Daoy (cell line): ENCODE results near the genes OLIG2, IFNGR2 and KCNE1.

DNA sequence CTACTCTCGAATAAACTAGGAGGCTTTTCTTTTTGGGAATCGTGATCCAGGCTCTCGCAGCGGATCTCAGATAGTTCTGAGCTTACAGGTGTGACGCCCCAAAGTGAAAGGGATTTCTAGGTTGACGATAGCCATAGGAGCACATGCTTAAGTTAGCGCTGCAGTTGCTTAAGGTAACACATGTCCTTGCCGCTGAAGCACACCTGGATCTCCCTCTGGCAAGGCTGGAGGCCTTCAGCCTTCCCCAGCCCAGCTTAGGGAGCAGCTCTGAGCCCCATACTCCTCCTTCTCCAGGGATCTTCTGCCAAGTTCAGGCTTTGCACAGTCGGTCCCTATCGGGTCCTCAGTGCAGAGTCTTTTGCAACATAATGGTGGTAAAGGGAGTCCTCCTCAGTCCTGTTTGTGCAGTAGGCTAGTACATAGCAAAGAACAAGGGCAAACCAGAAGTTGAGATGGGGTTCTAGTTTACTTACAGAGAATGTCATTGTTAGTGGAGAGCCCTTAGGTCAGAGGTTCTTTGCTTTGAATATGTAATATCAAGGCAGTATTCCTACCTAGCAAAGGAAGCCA, 1.2 kb downstream of the EVA1C start:
- RAMPAGE, long total RNA = no peak

DNA sequence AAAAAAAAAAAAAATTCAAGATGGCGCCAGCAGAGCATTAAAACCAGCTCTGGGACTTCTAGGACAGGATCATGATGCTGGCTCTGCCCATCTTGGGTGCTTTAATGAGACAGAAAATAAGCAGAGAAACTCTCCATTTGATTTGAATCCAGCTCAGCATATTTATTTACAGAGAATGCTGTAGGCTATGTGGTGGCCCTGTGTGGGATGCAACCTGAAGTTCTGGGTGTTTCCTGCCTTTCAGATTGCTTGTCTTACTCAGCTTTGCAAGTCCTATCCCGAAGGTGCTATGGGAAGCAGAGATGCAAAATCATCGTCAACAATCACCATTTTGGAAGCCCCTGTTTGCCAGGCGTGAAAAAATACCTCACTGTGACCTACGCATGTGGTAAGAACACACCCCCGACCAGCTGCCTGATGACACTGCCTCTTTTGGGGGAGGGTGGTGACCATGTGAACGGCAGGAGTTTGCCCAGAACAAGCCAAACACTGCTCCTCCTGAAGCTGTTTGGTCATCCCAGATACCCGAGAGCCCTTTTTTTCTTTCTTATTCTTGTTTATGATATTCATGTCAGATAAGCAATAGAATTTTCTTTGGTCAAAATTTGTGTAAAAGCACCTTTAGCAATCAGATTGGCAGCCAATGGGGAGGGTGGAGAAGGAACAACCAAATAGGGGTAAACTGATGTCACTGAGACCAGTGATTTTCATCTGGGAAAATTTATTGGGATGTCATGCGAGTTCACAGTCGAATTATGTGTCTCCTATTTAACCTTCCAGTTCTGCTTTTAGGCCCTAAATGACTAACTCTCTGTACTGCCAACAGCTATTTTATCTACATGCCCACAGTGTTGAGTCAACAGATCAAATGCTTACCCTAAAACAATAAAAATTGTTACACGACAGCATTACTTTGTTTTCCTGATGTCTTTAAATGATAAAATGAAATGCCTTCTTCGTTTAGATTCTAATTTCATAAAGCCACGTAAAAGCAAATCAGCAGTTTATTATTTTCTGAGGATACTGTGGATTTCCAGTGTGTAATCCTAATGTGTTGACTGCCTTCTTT, 82.6 kb downstream of the EVA1C start:
- RAMPAGE, long total RNA = no peak

- RAMPAGE, long total RNA = no peak
These were observed 40.7 kb downstream of the TCP10L start for GRCh38 chr21:32544514-32545229.

DNA sequence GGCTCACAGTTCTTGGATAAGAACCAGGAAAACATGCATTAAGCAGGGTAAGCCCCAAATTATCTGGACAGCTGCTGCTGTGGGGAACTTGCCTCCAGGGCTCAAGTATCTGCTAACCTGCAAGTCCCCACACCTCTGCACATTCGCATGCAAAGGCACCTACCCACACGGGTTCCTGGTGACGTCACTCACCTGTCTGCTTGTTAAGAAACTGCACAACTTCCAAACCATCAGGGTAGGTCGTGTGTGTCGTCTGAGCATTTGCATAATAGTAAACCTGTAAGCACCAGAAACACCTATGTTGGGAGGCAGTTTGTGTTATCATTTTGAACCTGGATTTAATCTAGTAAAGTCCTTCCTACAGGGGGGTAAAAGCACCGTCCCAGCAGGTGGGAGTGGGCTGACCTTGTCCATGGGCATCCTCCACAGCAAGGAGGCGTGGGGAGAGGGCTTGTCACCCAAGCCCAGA, 12.2 kb downstream of the TCP10L start:
- RAMPAGE, long total RNA = no peak

GRCh38 chr21:32613254-32613879, 1.2 kb upstream of the CFAP298 start:
- RAMPAGE, long total RNA = no peak

DNA sequence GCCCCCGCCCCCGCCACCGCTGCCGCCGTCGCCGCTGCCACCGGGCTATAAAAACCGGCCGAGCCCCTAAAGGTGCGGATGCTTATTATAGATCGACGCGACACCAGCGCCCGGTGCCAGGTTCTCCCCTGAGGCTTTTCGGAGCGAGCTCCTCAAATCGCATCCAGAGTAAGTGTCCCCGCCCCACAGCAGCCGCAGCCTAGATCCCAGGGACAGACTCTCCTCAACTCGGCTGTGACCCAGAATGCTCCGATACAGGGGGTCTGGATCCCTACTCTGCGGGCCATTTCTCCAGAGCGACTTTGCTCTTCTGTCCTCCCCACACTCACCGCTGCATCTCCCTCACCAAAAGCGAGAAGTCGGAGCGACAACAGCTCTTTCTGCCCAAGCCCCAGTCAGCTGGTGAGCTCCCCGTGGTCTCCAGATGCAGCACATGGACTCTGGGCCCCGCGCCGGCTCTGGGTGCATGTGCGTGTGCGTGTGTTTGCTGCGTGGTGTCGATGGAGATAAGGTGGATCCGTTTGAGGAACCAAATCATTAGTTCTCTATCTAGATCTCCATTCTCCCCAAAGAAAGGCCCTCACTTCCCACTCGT, at the start of gene OLIG2:
OLIG2 (plus strand) TSS at position 77 of the 595 bp plus-strand sequence.
- RAMPAGE, long total RNA = no peak

- RAMPAGE, long total RNA = no peak
These were observed 591 bp downstream of the IFNAR2 start for GRCh38 chr21:33230260-33230797.

- RAMPAGE, long total RNA = no peak
These were observed at the start of gene IFNGR2 for GRCh38 chr21:33403352-33403954. TSS of gene IFNGR2 (plus strand) at chr21:33403413.

GRCh38 chr21:33480515-33480856, 712 bp upstream of the TMEM50B start:
- RAMPAGE, long total RNA = no peak

DNA sequence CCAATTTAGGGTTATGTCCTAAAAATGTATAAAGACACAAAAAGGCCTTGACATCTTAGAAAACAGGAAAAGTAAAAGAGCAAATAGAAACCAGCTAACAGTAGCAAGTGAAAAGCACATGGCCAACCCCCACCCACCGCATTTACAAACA, 239 bp downstream of the GART start:
- RAMPAGE, long total RNA = no peak

GRCh38 chr21:33550572-33551496, 8.0 kb downstream of the SON start:
- RAMPAGE, long total RNA = no peak

- RAMPAGE, long total RNA = no peak
These were observed 1.1 kb downstream of the ITSN1 start for GRCh38 chr21:33643095-33644142.

DNA sequence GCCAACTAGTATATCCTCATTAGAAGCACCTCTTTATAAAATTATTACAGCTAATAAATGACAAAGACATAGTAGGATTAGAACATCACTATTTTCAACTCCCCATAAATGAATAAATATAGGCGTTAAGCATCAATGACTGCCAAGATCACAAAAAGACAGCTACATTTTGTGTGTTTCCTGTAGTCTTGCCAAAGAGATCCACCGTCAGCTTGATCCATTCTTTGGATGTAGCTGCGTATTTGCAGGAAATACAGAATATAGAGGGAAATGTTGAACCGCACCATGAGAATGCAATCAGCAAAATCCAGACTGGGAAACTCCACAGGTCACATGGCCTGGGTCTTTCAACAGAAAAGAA, 102.6 kb downstream of the ITSN1 start:
- RAMPAGE, long total RNA = no peak

- RAMPAGE, long total RNA = no peak
These were observed 112.8 kb downstream of the MRPS6 start for GRCh38 chr21:34185977-34186811.

GRCh38 chr21:34198419-34198770, 125.0 kb downstream of the MRPS6 start:
- RAMPAGE, long total RNA = no peak

GRCh38 chr21:34200856-34201796, 127.7 kb downstream of the MRPS6 start:
- RAMPAGE, long total RNA = no peak

DNA sequence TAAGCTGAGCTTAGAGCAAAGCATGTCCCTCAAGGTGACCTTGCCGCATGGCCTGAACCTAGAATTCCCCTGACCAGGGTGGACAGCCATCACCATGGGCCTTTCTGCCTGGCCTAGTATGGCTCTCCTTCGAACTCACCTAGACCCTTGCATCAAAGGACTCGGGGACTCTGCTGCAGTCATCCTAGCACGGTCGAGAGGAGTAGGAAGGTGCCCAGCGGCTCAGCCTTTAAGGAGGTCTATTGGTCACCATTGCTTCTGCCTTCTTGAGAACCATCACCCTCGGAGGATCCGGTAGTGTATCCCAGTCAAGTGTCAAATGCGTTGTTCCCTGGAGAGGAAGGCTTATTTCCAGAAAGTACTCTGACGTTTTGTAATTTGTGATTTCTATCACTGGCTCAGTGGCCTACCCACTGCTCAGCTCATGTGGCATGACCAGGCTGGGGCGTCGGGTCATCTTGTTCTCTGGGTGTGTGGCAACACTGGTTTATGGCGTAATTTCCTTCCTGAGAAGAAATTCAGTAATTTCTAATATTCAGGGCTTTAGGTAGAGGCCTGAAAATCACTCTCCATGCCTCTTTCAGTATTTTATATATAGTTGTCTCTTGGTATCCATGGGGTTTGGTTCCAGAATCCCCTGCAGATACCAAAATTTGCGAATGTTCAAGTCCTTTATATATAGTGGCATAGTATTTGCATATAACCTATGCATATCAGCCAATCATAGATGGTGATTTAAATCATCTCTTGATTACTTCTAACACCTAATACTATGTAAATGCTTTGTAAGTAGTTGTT, at the start of gene KCNE1:
KCNE1 (minus strand) TSS at position 323 of the 798 bp plus-strand sequence.
- RAMPAGE, long total RNA = no peak

DNA sequence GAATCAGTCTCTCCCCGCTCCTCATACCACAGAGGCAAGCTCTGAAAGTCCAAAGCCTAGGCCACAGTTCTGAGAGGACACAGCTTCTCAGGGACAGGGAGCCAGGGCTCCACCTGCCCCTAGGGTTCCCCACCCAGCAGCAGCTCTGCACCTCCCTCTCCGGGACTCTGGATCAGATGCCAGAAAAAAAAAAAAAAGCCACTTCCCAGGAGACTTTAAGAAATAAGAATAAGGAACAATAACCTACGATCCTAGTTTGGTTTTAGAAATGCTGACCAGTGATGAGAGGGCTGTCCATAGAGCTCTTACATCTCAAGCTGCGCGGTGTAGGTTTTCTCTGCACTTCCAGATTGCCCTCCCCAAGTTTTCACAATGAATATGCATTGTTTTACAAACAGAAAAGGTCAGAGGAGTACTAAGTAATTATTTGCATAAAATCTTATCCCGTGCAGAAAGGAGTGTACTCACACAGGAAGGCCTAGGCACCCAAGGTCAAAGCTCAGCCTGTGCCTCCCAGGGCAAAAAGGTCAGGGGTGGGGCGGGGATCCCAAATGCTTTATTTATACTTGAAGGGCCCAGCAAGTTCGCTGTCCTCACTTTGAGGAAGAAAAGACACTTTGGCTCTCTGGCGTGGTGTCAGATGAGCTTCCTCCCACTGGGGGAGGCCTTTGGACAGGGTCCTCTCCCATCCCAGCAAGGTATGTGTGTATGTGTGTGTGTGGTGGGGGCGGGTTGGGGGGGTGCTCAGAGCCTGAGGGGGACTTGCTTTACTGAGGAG, 10.2 kb upstream of the KCNE1 start:
- RAMPAGE, long total RNA = no peak

GRCh38 chr21:34526260-34527411, 14.6 kb upstream of the KCNE1 start:
- RAMPAGE, long total RNA = start-site peak on the minus strand at chr21:34526818-34526826, 1,001 and 189 reads in 2 replicates

DNA sequence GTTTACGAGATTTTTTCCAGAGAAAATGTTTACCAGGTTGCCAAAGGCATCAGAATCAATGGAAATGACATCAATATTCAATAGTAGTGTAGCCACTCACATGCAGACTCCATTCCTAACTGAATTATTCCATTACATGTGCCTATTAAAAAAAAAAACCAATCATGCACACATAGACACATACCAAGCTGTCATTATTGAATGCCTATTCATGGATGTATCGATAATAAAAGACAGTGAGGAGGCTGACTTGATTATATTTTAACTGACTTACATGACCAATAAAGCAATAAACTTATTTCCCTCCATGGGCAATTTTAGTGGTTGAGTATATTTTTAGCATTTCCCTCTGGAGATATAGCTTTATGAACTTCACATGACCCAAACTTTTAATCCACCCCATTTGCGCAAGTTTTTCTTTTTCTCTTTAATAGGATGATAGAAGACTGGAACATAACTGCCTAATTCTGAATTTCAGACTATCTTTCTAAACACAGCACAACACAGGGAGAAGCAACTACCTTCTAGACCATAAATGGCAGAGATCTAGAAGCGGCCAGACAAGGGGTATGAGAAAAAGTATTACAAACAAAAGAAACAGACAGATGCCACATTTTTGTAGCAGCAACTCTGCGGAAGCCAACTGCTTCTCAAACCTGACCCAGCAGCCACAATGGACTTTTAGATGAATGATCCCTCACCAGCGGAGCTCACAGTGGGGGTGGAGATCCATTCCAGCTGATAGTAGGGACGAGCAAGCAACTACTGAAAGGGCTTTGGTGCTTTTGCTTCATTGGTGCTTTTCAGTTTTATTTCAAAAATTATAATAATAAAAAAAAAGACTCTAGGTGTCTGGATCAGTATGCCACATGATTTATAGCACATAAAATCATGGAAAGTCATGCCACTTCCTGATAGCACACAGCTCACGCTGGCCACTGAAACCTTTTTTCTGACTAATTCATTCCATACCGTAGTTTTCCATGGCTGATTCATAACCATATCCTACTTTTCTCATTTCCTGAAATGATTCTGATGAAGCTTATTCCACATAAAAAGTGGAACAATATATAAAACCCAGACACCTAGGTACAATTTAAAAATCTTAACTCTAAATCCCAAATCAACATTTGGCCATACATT, 40.9 kb upstream of the KCNE1 start:
- RAMPAGE, long total RNA = no peak